Measurements from ENCODE around the gene TMIE.

GRCh38 chr3:46701034-46701720, at the start of gene TMIE:
TSS of gene TMIE (plus strand) at chr3:46701392.
- PRO-cap = no peak

DNA sequence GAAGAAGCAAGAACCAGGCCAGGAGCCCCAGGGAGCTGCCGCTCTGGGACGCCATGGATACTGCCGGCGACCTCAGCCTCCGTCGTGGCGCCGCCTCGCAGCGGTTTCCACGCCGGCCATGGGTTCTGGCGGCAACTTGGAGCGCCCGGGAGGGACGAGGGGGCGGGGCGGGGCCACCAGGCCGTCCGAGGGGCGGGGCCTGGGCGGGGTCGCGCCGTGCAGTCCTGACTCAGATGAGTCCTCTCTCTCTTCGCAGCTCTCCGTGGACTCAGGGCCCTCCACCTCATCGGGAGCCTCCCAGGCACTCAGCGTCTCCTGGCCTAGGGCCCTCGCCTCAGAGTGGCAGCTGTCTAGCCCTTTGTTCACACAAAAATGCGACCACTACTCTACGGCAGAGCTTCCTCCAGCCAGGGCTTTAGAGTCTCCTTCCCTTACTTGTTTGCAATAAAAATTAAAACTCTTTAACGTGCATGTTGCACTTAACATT, 50.8 kb downstream of the MYL3 start:
- PRO-cap = bidirectional peak, plus-strand start at position 209 of the sequence, minus-strand start at position 120 of the sequence

DNA sequence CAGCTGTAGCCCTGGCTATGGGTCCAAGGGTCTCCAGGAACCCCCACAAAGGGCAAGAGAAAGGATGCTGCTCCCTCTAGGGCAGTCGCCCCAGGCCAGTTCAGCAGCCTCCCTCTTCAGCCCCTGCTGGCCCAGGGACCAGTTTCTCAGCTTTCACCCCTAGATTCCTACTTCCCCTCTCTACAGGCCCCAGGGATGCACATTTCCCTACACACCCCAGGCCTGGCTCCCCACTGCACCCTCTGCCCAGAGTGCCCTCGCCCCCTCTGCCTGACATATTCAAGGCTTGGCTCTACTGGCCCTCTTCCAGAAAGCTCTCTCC, 990 bp upstream of the MYL3 start:
- PRO-cap = no peak

GRCh38 chr3:46881506-46882390, 4.2 kb downstream of the PTH1R start:
- PRO-cap = bidirectional peak, plus-strand start at chr3:46881799, minus-strand start at chr3:46881828; bidirectional peak, plus-strand start at chr3:46882257, minus-strand start at chr3:46882172

DNA sequence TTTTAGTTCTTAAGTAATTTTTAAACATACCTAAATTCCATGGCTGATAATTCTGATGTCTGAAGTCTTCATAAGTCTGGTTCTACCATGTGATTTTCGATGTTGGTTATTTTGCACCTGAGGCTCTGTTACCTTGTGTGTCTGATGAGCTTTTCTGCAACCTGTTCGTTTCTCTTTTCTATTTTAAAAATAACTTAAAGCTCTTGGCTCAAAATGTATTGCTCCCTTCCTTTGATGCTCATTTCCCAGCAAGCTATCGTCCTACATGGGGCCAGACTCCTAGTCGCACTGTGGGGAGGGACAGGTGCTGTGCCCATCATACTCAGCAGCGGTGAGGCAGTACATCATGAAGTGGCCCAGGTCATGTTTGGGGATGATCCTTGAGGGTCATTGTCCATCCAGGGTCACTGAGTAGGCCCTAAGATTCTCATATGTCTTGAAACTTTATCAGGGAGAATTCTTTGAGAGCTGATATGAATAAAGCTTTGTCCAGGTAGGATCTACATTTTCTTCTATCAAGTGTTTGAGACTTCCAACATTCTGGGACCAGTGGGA, 41.1 kb downstream of the PTH1R start:
- PRO-cap = no peak

DNA sequence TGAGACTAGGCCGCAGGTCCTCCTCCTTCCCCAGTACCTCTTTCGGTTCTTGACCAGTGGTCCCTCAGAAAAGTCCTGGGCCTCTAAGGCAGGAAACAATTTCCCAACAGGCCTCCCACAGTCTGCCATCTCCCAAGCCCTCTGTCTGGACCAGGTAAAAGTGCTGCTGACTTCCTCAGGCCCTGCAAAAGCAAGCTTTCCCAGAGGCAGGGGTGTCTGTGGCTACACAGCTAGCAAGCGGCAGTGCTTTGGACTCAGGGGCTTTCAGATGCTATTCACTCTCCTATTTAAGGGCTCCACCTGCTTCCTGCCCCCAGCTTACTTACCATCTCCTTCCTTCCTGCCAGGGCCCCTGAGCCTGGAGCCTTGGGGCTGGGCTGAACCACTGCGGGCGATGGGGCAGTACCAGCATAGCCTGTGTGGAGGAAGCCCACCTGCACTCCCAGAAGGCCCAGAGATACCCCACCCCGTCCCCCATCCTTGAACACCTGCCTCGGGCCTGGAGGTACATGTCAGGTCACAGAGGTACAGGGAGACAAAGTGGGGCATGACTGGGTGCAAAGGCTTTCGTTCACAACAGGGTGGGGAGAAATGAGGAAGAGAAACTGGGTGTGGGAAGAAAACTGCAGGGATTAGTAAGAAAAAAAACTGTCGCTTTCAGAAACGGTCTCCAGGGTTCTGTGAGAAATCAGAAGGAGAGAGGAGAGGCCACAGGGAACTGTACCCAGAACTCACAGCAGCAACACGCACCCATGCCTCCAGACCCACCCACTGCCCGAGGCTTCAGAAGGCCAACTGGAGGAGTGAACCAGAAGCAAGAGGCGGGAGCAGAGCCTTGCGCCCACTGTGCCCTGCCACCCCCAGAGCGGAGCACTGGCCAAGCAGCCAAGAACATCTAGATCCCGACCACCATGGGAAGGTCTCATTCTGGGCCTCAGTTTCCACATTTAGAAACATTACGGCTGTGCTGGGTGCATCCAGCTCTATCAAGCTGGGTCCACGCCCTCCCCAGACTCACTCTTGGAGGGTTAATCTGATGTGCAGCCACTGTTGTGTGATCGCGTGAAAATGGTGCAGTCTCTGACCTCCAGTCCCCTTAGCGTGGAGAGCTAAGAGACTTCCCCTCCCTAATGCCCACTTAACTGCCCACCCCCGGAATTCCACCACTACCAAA, 49.4 kb downstream of the CCDC12 start:
- PRO-cap = no peak

GRCh38 chr3:46943085-46944329, 33.0 kb downstream of the CCDC12 start:
- PRO-cap = no peak

DNA sequence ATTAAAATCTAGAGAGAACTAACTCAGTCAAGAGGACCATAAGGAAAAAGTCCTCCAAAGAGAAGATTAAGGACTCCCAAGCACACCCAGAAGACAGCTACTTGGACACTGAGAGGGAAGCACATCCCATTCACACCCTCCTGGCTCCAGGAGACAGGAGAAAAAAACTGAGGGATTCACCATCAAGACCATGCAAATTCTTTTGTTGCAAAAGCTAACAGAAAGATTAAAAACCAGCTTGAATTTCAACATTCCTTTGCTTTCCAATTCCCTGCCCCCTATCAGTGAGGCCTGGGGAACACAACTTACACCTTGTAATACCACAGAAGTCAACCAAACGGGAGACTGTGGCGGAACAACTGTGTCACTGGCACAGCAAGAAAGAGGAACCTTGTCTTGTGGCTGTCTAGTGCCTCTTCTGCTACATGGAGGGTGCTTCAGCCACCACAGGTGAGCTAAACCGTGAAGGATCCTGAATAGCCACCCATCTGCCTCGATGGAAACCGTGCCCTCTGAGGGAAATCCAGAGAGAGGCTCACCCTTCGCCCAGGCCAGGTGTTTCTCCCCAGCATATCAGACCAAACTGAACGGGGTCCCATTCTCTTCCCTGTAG, 11.5 kb downstream of the CCDC12 start:
- PRO-cap = no peak

GRCh38 chr3:46968333-46969184, 8.0 kb downstream of the CCDC12 start:
- PRO-cap = no peak

GRCh38 chr3:47002869-47003284, 23.4 kb downstream of the NBEAL2 start:
- PRO-cap = no peak

- PRO-cap = no peak
Observed at GRCh38 chr3:47006255-47007098, 27.0 kb downstream of the NBEAL2 start.

- PRO-cap = no peak
Observed at GRCh38 chr3:47020023-47020570, 40.6 kb downstream of the NBEAL2 start.

DNA sequence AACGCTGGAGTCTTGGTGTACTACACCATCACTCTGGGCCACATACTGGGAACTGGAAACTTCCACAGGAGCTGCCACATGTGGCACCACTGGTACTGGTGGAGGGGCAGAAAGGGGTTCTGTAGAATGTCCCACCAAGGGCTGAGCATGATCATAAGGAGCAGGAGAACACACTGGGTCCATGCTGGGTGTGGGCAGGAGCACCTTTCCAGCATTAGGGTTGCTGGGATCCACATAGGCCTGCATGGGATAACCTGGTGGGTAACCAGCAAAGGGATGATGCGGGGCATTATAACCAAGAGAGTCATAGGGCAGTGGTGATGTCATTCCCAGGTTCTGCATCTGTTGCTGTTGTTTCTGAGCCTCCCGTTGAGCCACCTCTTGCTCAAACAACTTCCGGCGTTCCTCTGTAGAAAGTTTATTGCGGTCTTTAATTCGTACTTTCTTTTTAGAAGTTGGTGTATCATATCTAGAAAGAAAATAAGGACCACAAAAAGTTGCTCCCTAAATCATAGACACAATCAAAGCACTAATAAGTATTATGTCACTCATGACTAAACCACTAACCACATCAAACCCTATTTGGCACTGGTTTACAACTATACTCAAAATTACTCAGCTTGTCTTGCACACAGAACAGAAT, 77.7 kb downstream of the NBEAL2 start:
- PRO-cap = no peak

DNA sequence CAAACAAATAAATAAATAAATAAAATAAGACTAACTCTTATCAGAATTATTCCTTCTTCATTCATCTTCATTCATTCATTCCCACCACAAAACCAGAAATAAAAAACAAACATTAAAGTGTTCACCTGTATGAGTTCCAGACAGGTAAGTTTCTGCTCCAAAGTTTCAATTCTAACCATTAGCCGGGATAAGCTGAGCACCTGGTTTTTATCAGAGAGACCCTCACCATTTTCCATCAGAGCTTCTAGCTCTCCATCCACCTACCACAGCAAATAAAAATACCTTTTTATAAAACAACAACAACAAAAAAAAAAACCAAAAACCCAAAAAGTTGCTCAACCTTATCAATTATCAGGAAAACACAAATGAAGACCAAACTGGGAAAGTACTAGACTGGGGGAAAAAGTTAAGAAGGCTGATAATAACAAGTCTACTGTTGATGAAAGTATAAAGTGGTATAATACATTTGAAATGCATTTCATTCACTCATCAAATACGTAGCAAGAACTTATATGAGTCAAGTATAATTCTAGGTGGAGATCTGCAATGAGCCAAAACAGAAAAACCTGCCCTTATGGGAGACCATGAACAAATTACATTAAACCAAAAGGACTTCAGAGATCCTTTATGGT, 75.8 kb downstream of the SETD2 start:
- PRO-cap = no peak

DNA sequence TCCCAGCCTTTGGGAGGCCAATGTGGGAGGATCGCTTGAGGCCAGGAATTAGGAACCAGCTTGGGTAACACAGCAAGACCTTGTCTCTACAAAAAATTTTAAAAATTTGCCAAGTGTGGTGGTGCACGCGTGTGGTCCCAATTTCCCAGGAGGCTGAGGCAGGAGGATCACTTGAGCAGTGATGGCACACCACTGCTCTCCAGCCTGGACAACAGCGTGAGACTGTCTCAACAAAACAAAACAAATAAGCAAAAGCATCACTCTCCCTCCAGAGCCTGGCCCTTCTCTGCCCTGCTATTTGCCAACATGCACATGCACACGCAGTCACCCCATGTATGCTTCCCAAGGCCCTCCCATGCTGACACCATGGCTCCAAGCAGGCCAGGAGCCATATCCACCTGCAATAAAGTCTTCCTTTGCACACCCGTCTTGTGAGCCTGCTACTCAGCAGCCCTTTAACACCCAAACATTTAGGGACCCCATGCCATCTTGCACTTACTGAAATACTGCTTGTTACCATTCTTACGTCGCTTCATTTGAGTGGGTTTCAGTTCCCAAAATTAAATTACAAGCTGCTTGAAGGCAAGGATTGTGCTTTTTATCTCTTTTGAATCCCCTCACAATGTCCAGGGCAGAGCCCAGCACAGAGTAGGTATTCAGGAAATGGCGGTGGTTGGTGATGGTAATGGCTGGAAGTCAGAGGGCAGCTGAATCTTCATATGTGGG, 2.0 kb downstream of the KIF9 start:
- PRO-cap = no peak

DNA sequence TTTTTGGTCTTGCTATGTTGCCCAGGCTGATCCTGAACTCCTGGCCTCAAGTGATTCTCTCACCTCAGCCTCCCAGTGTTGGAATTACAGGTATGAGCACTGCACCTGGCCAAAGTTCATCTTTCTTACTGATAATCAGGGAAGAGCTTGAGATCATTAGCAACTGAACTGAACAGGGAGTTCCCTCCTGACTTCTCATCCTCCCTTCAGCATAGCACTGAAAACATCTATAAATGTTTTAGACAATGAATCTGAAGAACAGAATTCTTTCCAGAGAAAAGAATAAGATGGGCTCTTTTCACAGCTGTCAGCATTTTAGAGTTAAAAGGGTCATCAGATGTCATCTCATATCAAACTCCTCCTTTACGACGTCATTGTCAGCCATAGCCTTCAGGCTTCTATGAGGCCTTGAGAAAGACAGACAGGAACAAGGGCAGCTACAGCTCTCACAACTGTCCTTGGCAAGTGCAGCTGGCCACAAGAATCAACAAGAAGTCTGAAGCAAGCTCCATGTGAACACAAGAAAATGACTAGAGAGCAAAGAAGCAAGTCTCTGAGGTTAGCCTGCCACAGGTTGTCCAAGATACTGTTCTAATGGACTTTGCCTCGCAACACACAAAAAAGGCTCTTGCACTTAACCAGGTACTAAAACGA, 33.7 kb downstream of the SCAP start:
- PRO-cap = no peak

GRCh38 chr3:47661170-47661732, 82.6 kb upstream of the CSPG5 start:
- PRO-cap = no peak

DNA sequence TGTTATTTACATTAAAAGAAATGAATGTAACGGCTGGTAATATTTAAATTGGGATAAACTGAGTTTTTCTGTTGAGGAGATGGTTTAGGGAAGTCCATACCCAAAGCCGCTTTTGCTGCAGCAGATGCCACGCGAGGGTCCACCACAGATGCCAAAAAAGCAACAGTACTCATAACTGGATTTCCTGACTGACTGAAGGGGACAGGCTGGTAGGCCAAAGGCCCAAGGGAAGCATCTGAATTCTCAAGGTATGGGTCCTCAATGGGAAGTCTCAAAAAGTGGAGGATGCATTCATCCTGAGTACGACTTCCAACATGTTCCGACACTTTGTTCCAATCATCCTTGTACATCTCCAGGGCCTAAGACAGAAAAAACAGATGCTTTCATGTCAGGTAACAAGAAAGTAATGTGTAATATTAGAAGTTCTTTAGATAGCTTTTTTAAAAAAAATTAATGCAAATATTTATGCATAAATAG, 83.6 kb upstream of the CSPG5 start:
- PRO-cap = no peak

GRCh38 chr3:48119005-48119373, 69.2 kb downstream of the CDC25A start:
- PRO-cap = no peak

DNA sequence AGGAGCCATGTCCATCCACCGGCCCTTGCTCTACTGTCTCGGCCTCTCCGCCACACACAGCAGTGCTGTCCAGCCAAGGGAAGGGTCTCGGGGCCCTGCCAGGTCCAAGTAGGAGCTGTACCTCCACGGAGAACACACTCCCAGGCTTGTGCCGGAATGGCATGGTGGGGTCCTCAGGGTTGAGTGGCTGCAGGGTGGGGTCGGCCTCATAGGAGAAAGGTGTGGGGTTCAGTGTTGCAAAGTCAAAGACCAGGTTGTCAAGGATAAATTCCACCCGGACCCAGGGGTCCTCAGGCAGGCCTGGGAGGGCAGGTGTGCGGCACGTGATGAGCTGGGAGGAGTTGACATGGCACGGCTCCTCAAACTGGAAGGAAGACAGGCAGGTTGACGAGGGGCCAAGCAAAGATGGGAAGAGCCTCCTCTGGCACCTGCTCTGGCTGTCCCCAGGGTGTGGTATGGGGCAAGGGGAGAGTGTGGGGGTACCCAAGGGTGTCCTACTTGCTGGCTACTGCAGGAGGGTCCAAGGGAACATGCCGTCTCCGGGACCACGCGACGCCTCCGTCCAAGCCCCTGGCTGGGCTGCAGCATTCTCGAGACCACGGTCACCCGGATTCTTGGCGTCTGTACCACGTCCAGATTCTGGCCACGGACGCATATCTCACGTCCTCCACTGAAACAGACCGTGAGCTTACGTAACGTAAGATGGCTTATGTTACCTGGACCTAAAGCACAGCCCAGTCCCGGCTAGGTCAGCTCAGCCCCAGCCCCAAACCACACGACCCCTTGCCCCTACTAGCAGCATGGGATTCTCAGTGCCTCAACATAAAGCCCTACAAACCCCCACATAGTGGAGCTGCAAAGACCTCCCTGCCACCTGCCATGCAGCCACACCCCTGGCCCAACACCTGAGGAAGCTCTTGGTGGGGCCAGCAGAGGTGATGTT, 14.9 kb downstream of the PLXNB1 start:
- PRO-cap = no peak

Measured in right cardiac atrium (tissue), 1 donor.